Iris pigment epithelial cell (primary cell): ENCODE measurements around a stretch of chr11.

- RRBS: 97% methylated on average over 4 of the region's 18 CpGs
These were observed 57.4 kb upstream of the LYVE1 start for GRCh38 chr11:10625791-10626416.

- RRBS: no CpG with 5 or more reads among the region's 3 CpGs
These were observed 55.3 kb downstream of the IRAG1 start for GRCh38 chr11:10638274-10638704.

DNA sequence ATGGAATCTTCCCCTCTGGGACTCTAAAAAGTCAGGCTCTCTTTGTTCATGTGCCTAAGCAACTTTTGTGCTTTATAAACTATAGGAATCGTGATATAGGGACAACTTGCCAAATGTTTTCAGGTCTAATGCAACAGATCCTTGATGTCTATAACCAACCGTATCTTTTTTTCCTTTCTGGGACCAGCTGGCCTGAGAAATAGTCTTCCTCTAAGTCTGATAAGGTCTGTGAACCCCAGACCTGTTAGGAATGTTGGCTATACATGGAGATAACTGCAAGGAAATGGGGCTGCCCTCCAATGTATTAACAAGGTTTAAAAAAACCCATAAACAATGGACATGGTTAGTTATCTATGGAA is 11.3 kb downstream of the IRAG1 start:
- RRBS: no CpG with 5 or more reads among the region's 2 CpGs

DNA sequence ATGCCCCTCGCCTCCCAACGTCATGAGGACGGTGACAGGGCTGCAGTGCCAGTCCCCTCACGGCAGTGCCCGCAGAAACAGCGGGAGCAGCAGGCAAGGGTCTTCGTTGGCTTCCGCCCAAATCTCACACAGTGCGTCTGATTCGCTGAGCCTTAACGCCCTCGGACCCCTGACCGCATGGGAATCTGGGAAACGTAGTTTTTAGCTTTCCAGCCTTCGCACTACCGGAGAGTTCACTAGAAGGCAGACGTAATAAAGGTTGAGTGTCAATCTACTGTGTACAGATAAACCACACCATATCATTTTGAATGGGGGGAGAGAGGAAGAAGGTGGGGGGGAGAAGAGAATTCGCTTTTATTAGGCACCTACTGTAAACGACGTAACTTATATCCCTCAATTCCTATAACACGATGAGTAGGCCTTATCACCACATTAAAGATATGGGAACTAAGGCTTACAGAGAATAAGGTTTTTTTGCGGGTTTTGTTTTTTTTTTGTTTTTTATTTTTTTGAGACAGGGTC is 21.8 kb upstream of the CTR9 start:
- RRBS: no CpG with 5 or more reads among the region's 22 CpGs

DNA sequence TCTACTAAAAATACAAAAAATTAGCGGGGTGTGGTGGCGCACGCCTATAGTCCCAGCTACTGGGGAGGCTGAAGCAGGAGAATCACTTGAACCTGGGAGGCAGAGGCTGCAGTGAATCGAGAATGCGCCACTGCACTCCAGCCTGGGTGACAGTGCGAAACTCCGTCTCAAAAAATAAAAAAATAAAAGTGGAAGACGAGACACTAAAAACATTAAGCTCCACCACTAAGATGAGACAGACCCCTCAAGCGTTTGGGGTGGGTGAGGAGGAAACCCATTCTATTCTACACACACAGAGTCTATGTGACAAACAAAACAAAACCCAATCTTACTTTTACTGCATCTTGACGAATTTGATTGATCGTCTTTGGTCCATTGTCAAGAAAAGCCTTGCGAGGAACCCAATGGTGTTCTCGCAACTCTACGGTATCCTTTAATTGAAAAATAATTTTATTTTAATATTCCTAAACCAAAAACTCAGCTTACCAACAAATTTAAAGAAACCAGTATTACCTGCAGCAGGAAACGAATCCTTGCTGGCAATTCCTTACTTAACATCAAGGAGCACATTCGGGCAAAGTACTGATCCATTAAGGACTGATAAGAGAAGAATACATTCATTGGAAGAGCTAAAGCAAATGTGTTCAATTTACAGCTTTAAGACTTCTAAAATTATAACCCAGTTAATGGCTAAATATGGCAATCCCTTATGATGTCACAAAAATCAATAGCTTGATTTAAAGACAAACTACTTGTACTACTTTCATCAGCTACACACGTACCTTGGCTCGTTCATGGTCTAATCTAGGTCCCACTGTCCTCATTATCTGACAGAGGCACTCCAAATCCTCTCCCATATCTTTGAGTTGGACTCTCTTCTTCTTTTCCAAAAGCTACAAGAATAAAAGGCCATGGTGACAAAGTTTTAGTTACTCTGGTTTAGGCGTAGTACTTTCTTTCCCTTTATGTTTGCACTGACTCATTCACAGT is 5.7 kb downstream of the EIF4G2 start:
- RRBS: no CpG with 5 or more reads among the region's 19 CpGs

DNA sequence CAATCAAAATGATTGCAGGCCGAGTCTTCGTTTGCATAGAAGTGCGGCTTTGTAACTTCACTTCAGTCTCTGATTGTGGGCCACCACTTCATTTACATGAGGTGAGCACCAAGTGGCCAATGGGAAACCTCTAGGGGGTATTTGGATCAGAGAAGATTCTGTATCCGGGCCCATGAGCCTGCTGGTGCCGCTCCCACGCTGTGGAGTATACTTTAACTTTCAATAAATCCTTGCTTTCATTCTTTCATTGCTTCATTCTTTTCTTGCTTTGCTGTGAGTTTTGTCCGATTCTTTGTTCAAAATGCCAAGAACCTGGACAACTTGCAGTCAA is 50.9 kb upstream of the ZBED5 start:
- RRBS: no CpG with 5 or more reads among the region's 7 CpGs

GRCh38 chr11:10927461-10927915 is 69.6 kb upstream of the ZBED5 start:
- RRBS: no CpG with 5 or more reads among the region's 2 CpGs

DNA sequence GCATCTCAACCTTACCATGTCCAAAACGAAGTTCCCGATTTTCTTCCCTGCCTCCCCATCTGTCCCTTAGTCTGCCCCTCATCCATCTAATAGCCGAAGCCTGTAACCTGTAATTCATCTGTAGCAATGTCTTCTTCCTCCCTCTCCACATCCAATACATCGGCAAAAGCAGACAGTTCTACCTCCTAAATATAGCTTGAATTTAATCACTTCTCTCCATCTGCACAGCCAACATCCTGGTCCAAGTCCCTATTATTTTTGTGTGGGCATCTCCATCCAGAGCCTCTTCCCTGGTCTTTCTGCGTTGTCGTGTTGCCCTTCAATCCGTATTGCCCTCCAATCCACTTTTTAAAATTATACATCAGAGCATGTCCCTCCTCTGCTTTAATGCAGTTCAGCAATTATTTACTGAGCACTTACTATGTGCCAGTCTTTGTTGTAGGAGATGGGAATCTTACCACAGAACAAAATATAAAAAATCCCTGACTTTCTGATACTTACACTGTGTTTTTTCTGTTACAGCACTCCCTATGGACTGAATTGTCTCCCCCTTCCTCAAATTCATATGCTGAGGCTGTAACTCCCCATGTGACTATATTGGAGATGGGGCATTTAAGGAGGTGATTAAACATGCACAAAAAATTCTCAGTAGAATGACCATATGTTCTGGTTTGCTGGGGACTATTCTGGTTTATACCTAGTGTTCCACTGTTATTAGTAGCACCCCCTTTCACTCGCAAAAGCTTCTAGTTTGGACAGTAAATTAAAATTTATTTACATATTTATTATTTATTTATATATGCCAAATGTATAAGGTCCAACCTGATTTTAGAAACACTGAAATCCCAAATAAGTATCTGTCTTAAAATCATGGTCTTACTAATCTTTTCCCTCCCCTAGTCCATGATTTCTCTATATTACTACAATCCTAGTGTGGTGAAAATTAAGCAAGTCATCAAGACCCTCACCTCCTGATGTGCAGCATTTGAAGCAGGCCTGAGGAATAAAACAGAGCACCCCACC is 2.0 kb upstream of the CSNK2A3 start:
- RRBS: no CpG with 5 or more reads among the region's 8 CpGs

DNA sequence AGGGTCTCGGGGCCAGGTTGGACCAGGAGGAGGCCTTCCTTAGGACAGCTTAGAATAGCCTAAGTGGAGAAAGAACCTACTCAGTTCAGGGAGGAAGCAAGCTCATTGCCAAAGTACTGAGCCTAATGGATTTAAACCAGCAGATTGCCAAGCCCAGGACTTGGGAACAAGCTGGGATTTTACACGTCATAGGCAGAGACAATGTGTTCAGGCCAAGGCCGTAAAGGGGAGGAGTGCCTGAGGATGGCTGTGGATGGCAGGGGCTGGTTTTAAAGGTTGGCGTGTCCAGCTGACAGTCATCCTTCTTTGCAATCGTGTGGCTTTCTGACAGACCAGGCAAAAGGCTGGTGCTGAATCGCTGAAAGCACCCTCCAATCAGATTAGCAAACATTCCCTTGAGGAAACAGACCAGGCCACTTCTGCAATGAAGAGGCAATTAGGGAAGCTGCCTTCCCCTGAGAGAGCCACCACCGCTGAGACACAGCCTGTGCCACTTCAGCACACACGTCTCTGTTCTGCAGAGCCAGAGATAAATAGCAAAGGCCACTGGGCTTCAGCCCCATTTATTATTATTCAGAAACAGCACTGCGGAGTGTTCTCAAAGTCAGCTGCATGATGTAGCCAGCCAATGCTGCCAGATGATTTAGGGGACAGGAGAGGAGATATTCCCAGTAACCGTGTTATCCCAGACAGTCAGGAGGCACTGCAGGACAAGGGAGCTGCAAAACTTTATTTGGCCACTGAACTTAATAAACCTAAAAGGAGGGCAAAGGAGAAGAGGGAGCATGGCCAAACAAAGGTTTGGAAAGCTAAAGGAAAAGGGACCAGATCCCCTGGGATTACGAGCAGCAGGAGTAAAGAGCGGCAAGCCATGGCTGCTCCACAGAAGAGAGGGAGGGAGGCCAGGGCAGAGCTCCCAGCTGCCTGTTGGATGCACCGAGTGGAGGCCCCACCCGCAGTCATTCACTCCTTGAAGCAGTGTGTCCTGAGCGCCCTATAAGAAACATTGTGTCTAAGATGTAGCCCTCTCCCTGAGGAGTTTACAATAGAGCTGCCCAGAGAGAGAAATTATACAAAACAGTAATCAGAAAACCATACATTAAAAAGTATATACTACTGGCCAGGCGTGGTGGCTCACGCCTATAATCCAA is 54.3 kb upstream of the CSNK2A3 start:
- RRBS: no CpG with 5 or more reads among the region's 17 CpGs

- RRBS: no CpG with 5 or more reads among the region's 10 CpGs
These were observed 108.4 kb upstream of the CSNK2A3 start for GRCh38 chr11:11461383-11461931.

DNA sequence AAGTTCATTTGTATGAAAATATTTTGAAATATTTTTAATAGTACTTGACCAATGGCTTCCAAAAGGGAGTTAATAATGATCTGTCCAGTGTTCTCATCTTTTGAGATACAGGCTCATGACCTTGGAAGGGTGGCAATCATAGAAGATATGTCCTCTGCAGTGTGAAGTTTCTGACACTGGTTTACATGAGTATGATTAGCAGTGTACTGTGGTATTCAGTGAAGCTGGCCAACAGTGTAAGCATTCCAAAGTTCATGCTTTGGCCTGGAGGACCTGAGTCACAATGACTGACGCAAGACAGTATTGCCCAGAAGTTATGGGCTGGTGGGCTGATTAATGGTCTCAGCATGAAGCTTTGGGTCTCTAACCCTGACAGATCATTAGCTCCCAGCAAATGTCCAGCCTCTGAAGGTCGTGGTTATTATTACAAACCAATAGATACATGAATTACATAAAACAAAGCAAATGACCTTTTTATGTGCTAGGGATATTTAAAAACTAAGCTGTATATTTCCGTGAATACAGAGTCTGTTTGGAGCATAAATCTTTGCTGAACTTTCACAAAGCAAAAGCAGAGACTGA is 28.5 kb upstream of the USP47 start:
- RRBS: no CpG with 5 or more reads among the region's 3 CpGs

- RRBS: no CpG with 5 or more reads among the region's 3 CpGs
These were observed 69.4 kb downstream of the USP47 start for GRCh38 chr11:11910964-11911788.

GRCh38 chr11:11916798-11917790 is 75.3 kb downstream of the USP47 start:
- RRBS: no CpG with 5 or more reads among the region's 3 CpGs

DNA sequence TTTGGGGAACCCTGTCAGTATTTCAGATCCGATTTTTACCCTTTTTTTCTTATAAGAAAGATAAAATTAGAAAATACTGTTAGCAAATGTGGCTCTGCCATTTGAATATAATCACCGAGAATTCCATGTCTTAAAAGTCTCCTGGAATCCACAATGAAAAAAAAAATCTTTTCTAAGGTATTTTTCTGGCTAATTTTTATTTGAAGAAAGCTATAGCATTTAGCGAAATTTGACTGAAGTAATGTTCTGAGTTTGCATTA is 50.8 kb downstream of the DKK3 start:
- RRBS: no CpG with 5 or more reads among the region's 3 CpGs

GRCh38 chr11:11977095-11977752 is 31.2 kb downstream of the DKK3 start:
- RRBS: 7% methylated on average over 4 of the region's 11 CpGs

DNA sequence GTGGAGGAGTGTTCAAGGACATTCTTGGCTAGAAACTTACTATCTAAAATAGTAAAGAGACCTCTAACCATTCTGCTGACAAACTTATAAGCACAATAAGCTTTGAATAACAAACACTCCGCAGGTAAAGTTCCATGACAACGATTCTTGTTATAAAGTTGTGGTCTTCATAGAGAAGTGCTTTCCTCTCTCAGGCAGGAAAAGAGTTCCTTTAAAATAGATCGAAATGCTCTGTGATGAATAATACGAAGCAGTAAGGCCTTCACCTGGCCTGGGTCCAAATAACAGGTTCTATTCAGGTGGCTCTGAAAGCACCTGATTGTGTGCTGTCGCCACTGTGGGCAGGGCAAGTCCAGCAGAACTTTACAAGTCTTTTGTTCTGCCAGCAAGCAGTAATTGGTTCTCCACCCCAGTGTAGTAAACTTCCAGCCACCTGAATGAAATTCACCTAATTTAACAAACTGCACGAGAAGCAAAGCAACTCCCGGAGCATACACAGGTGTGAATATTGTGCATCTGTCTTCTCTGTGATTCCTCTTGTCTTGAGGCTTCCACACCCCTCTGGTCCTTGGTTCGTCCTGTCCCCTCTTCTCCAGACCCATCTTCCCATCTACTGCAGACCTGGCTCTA is 15.1 kb upstream of the MICAL2 start:
- RRBS: no CpG with 5 or more reads among the region's 8 CpGs

DNA sequence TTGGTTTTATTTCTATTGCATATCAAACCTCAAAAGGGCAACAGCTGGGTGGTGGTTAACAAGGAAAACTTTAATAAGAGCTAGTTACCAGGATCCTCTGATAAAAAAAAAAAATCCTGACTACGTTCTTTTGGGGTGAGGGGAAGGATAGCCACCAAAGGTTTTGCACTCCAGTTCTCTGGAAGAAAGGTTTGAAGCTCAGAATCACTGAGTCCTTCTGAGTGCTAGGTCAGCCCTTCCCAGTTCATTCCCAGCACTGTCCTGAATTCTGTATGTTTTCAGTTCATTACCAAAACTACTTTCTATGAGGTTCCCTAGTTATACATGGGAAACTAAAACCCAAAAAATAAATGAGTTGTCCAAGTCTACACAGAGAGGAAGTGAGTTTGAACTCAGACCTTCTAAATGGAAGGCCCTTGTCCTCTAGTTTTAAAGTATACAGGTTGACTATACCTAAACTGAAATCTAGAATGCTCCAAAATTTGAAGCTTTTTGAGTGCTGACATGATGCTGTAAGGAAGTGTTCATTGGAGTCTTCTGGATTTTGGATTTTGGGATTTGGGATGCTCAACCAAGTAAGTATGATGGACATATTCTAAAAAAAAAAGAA is 47.3 kb downstream of the MICAL2 start:
- RRBS: no CpG with 5 or more reads among the region's 1 CpG

DNA sequence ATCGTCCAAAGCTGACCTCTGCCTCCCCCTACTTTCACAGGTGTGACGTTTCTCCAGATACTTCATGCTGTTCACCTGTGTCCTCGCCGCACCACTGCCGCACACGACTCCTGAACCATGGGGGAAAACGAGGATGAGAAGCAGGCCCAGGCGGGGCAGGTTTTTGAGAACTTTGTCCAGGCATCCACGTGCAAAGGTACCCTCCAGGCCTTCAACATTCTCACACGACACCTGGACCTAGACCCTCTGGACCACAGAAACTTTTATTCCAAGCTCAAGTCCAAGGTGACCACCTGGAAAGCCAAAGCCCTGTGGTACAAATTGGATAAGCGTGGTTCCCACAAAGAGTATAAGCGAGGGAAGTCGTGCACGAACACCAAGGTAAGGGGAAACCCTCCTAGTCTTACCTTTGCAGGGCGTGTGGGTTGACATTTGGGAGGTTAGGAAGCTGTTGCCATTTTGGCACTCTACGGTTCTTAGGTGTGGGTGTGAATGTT is 51.7 kb downstream of the MICAL2 start:
- RRBS: no CpG with 5 or more reads among the region's 16 CpGs

- RRBS: no CpG with 5 or more reads among the region's 2 CpGs
These were observed 130.9 kb upstream of the PARVA start for GRCh38 chr11:12246447-12246919.

DNA sequence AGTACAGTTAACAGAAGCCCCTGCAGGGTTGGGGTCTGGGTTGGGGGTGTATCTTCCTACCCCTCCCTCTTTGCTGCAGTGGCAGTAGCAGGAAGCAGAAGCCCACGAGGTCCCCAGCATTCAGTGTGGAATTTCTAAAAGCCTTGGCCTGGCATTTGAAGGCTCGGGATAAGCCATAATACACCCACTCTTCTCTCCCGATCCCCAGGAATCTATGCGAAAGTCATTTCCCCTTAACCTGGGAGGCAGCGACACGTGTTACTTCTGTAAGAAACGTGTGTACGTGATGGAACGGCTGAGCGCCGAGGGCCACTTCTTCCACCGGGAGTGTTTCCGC is 120.8 kb upstream of the PARVA start:
- RRBS: no CpG with 5 or more reads among the region's 13 CpGs